ENCODE measurements around a stretch of chr10.

- RRBS, result no CpG with 5 or more reads among the region's 4 CpGs
Observed at GRCh38 chr10:109914935-109915497, 8.3 kb downstream of the XPNPEP1 start.

GRCh38 chr10:109996132-109996480 lies 11.7 kb upstream of the ADD3 start:
- RRBS, result no CpG with 5 or more reads among the region's 3 CpGs

- RRBS, result no CpG with 5 or more reads among the region's 3 CpGs
Observed at GRCh38 chr10:110048082-110048548, 40.3 kb downstream of the ADD3 start.

DNA sequence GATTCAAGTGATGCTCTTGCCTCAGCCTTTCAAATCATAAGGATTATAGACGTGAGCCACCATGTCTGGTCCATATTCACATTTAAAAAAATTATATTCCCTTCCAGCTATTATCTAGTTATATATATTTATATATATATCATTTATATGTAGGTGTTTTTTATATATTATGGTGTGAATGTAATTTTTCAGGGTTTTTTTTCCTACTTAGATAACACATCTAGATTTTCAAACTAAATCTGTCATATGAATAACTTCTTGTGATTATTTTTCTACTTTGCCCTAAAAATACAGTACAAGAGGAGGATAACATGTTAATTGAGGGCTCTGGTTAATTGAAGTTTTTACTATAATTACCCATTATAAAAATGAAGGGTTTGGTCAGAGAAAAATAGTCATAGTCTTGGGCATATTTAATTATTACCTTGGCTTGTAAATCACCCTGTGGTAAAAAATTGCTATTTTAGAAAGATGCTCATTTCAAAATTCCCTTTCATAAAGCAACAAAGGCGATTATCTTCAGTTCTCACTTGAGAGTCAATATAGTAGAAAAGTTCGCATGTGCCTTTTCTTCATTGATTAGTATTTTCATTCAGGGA lies 70.9 kb upstream of the MXI1 start:
- RRBS, result no CpG with 5 or more reads among the region's 3 CpGs

GRCh38 chr10:110151481-110152029 lies 55.9 kb upstream of the MXI1 start:
- RRBS, result no CpG with 5 or more reads among the region's 10 CpGs

- RRBS, result no CpG with 5 or more reads among the region's 2 CpGs
Observed at GRCh38 chr10:110204042-110204395, 3.4 kb upstream of the MXI1 start.

- RRBS, result no CpG with 5 or more reads among the region's 4 CpGs
Observed at GRCh38 chr10:110269345-110270135, 35.2 kb downstream of the SMNDC1 start.

GRCh38 chr10:110298333-110298833 lies 6.3 kb downstream of the SMNDC1 start:
- RRBS, result no CpG with 5 or more reads among the region's 1 CpG

GRCh38 chr10:110306080-110306609 lies 1.4 kb upstream of the SMNDC1 start:
- RRBS, result no CpG with 5 or more reads among the region's 11 CpGs

DNA sequence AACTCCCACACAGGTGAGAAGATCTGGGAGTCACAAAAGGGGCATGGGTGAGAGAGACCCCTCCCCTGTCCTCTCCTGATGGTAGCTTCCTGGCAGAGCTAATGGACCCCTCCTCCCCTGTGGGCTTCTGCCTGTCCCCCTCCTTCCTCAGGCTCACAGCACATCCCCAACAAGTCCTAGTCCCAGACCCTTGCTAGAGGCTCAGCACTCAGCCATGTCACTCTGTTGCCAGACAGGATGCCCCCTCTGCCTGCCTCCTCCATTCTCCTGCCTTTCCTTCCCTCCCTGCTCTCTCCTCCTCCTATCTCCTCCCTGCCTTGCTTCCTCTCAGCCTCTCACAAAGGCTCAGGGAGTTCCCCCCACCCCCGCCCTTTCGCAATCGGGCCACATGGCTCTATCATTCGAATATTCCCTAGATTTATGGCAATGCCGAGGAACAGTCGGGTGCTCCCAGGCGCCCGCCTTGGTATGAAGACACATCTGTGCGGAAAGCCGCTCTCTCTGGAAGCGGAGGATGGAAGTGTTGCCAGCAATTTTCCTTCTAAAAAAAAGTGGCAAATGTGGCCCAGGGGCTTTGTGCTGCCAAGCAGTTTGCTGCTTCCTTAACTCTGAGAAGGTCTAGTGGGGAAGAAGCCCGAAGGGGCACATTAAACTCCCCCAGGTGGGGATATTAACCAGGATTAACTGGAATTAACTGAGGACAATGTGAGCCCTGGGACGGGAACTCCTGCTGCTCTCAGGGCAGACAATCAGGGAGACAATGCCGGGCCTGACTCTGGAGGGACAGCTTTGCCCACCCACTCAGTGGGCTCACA lies 88.1 kb upstream of the SMNDC1 start:
- RRBS, result no CpG with 5 or more reads among the region's 14 CpGs

DNA sequence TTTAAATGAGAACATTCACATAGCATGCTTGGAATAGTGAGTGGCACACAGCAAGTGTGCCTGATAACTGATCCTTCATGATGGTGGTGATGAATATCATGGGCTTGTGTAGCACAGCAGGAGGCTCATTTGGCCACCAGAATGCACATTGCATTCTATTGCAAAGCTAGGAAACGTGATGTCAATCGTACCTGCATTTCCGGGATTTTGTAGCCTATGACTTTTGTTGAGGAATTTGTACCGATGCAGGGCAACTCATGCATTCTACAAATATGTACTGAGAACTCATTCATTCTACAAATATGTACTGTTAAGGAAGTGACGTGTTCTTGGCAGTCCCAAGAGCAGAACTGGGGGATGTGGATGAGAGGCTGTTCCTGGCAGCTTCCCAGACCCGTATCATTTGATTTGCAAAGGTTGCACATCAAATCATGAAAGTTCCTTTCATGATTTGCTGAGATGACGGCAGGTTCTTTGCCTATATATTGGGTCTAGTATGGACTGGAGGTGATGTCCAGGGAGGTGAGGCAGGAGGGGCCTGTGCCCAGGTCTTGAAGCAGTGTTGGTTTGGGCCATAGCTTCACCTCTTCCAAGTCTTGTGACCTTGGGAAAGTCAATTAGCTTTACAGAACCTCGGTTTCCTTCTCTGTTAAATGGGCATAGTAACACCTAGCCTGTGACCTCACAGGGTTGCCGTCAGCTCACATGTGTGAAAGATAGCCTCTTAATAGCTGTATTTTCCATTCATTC lies 94.7 kb upstream of the SMNDC1 start:
- RRBS, result no CpG with 5 or more reads among the region's 9 CpGs

- RRBS, result no CpG with 5 or more reads among the region's 8 CpGs
Observed at GRCh38 chr10:110417105-110417853, 80.4 kb upstream of the DUSP5 start.

DNA sequence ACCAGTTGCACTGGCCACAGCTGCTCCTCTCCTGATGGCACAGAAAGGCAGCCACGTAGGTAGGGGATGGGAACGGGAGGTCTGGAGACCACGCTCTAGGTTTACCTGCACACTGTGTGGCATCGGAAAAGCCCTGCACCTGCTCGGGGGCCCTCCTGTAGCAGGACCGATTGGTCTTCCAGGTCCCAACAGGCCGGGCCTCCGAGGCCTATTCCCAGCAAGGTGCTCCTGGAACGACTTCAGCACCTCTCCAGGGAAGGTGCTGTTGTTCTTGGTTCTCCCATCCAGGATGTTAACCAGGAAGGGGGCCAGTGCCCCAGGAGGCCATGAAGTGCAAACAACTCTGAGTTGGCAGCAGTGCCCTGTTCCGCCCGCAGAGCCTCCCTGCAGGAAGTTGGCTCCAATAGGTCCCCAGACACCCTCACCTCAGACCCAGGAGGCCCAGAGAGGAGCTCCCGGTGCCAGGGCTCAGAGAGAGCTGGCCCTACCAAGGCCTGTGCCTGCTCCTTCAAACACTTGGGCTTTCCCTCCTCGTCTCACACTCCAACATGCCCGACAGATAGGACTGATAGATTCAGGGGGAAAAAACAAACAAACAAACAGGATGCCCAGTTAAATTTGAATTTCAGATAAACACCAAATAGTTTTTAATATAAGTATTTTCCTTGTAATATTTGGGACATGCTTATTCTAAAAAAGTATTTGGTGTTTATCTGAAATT lies 63.9 kb upstream of the DUSP5 start:
- RRBS, result no CpG with 5 or more reads among the region's 14 CpGs

DNA sequence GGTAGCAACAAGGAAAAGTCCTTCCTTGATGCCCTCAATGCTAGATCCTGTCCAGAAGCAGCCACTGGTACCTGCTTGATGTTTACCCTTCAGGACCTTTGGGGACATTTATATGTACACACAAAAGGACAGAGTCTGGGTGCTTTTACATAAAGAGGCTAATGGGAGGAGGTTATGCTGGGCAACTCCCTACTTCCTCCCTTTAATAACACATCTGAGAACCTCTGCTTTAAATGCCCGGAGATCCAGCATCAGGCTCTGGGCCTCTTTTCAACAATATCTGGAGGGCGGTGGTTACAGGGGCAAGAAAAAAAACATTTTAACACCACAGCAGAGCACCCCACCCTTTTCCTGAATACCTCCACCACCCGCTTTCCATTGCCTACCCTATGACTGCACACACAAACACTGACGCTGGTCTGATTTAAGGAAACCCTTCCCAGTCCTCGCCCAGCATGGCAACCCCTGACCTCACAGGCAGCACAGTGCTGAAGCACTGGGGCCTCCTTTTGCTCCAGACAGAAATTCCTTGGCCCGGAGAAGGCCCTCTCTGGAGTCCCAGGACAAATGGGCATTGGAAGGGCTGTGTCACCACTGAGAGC lies 39.3 kb upstream of the DUSP5 start:
- RRBS, result no CpG with 5 or more reads among the region's 6 CpGs

- RRBS, result no CpG with 5 or more reads among the region's 4 CpGs
Observed at GRCh38 chr10:110511422-110511947, 13.8 kb downstream of the DUSP5 start.

DNA sequence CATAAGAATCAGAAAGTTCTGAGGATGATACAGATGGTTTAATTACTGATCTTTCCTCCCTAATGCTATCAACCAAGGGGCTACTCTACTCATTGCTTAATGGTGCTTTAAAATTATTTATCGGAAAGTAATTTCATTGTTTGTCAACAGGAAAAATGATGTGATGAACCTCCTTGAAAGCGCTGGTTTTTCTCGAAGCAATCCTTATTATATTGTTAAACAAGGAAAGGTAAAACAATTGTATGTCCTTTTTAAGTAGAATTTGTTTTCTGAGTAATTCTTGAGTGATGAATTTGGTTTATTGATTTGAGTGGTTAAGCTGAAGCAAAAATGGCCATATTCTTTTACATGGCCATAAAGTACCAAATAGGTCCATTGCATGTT lies 11.0 kb downstream of the SMC3 start:
- RRBS, result no CpG with 5 or more reads among the region's 3 CpGs

DNA sequence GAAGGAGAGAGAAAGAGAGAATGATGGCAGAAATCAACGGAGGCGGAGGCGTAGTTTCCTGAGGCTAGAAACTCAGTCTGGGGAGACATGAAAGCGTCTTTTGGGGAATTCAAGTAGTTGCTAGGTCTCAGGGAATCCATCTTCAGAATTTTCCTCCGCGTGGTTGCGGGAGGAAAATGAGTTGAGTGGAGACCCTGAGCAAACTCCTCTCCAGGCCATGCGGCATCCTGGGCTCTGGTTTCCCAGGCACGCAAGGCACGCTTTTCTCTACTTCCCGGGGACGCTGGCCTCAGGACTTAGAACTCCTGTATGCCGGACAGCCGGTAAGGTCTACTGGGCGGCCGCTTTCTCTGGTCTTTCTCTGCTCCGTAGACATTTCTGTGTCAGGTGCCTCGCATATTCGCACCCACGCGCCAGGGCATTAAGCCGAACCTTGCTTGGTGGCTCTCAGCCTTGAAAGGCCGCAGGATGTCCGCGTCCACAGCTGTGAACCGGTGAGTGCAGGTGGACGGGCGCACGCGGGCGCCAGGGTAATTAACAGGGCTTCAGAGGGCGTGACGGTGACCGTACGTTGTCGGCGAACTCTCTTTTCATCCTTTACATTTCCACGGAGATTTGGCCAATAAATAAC lies 1.1 kb upstream of the RBM20 start:
- RRBS, result 14% methylated on average over 2 of the region's 38 CpGs

GRCh38 chr10:110679629-110680212 lies 35.6 kb downstream of the RBM20 start:
- RRBS, result no CpG with 5 or more reads among the region's 11 CpGs

DNA sequence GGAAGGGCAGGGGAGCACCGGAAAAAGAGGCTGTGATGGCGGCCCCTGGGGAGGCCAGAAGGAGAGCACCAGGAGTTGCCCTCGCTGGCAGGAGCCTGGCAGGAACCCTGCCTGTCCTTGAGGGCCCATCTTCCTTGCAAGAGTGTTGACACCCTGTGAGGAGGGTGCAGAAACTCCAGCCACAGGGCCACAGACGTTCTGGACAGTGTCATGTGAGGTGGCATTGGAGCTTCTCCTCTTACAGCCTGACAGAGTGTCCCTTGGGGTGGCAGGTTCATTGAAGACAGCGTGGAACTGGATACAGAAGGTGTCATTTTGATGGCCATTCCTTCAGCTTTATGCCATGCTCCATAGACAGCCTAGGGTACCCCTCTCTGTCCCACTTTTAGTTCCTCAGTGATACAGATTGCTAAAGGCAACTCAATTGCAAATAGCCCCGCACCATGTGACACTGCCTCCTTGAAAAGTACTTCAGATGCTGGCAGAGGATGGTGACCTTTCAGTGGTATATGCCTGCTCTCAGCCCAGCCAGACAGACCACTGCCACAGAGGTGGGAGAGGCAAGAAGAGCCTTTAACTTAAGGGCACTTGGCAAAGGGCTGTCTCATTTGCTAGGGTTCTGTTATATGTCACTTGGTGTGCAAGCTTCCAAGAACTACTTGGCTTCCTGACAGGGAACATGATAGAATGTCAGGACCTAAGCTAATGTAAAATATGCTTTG lies 54.4 kb downstream of the RBM20 start:
- RRBS, result no CpG with 5 or more reads among the region's 6 CpGs

Data from islet of Langerhans (tissue), 1 donor.